Fibroblast of the aortic adventitia (primary cell): ENCODE results near the genes NECTIN3, PHLDB2, GCSAM and CFAP44.

GRCh38 chr3:111071466-111072221 lies at the start of gene NECTIN3:
NECTIN3 (plus strand) TSS chr3:111071816.
- CAGE, long polyA plus RNA, result no peak

GRCh38 chr3:111081538-111082641 lies 10.3 kb downstream of the NECTIN3 start:
- CAGE, long polyA plus RNA, result no peak

DNA sequence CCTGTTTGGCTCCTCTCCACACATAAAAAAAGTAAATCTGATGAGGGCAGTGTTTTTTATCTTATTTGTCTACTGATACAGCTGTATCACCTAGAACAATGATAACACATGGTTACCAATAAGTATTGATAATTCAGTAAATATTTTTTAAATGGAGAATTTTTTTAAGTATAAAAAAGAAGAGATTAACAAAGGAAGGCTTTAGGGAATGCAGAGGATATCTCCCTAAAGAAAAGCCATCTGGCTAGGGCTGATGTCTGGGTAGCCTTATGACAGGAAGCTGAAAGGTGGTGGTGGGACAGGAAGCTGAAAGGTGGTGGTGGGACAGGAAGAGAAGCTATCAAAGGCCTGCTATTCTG lies 21.0 kb upstream of the ZBED2 start:
- CAGE, long polyA plus RNA, result no peak

DNA sequence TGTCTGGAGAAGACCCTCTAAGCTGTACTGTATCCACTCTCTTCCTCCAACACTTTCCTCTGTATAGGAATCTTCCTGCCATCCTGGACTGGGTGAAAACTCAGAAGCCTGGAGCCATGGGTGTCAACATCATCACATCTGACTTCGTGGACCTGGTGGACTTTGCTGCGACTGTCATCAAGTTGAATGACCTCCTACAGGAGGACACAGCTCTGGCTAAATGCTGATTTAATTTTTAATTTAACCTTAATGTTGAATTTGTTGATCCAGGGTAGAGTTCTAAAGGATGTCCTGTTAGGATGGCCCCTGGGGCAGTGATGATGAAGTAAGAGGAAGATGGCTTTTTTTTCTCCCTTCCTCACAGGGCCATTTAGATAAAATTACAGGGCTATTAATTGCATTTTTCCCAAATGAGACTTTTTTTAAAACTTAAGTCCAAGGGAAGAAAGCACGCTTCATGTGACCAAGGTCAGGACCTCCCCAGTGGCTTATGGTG lies 46.2 kb downstream of the PLCXD2 start:
- CAGE, long polyA plus RNA, result no peak

DNA sequence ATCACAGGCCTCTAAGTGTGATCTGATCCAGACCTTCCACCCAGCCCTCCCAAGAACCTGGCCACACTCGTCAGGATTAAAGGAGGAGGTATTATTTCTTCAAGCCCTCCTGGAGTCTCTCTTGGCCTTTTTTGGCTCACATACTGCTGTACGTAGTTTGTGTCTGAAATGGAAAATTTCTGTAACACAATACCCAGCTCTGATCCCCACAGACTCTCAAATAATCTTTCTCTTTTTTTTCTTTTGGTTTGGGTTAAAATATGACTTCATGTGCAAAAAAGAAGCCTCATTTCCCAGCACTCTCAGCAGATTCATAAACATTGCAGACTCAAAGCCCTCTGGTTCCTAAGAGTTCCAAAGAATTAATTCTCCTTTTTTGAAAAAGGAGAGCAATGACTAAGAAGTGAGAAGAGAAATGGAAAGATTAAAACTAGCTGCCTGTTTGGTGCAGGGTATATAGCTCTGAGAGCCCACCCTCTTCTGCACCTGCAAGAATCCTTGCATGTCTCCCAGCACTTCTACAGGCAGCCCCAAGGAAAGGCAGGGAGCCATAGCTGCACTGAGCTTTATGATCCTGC lies 88.2 kb downstream of the PLCXD2 start:
- CAGE, long polyA plus RNA, result no peak

DNA sequence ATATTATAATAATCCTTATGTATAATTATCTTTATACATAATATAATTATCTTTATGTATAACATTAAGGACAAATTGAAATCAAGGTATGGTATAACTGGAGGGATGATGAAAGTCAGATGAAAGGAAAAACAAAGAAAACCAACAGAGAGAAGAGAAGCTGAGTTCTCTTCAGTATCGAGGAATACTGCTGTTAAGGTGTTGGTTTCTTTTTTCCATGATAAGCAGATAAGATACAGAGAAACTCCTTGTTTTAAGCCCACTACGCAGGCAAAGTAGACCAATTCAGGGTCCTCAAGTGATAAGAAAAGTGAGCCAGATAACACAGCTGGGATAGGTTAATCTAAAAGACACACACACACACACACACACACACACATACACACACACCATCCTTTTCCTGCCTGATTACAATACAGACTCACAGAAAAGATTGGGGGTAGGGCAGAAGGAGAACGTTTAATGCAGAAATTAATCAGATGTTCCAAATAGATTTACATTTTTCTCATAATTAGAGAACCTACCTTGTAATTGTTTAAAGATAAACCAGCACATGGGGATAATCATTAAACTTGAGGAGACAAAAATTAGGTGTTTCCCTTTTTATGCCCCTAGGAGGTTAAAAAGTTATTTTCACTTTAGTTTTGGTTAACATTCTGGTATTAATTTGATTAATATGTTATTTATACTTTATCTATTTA lies 6.5 kb upstream of the PHLDB2 start:
- CAGE, long polyA plus RNA, result no peak

GRCh38 chr3:111858997-111859923 lies at the start of gene PHLDB2:
PHLDB2 (plus strand) TSS chr3:111859265.
- CAGE, long polyA plus RNA, result no peak

GRCh38 chr3:111920092-111920608 lies 58.7 kb upstream of the ABHD10 start:
- CAGE, long polyA plus RNA, result no peak

- CAGE, long polyA plus RNA, result no peak
Observed at GRCh38 chr3:111946625-111947101, 32.2 kb upstream of the ABHD10 start.

- CAGE, long polyA plus RNA, result no peak
Observed at GRCh38 chr3:112091124-112091564, 5.0 kb downstream of the C3orf52 start.

- CAGE, long polyA plus RNA, result no peak
Observed at GRCh38 chr3:112132401-112133640, at the start of gene GCSAM. GCSAM (minus strand) TSS chr3:112133248.

- CAGE, long polyA plus RNA, result no peak
Observed at GRCh38 chr3:112353596-112353887, 20.6 kb downstream of the CD200 start.

- CAGE, long polyA plus RNA, result no peak
Observed at GRCh38 chr3:112580481-112580998, 18.7 kb downstream of the SLC35A5 start.

DNA sequence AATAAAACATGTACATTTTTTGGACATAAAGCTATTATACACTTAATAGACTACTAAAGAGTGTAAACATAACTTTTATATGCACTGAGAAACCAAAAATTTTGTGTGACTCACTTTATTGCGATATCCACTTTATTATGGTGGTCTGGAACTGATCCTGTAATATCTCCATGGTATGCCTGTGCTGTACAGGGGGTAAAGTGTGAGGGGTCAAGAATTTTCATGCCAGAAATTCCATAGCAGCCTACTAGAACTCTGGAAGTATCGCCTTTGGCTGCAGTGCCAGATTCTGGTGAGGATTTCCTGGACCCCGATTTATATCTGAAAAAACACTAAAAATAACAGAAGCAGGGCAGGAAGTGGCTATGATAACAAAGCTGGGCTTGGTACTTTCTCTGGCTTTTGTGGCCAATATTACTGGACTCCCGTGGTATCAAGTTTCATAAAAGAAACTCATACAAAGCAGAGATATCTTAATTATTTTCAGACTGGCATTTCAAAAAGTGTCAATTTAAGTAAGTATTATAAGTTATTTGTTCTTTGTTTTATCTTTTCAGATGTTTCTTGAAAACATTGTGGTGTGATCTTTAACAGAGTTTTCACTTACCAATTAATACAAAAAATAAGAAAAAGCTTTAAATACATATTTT lies 36.4 kb downstream of the CCDC80 start:
- CAGE, long polyA plus RNA, result no peak

- CAGE, long polyA plus RNA, result no peak
Observed at GRCh38 chr3:113151299-113152172, 59.8 kb upstream of the BOC start.

DNA sequence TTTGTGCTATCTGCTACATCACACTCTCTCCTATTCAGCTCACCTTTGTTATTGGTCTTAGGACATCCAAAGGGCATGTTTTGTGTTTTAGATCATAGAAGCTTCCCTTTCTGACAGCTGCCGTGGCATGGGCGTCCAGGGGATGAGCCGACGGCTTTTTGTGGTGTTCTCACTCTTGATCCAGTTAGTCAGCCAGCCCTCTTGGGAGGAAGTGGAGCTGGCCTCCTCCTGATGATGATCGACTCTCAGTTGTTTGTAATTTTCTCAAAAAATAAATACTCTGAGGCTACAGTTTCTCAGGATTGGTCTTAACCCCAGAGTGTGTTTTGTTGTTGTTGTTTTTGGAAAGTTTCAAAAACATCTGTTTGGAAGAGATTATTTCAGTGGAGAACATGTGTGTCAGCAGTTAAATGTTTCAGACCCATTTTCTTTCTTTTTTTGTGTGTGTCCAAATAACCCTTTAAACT lies 34.4 kb downstream of the BOC start:
- CAGE, long polyA plus RNA, result no peak

DNA sequence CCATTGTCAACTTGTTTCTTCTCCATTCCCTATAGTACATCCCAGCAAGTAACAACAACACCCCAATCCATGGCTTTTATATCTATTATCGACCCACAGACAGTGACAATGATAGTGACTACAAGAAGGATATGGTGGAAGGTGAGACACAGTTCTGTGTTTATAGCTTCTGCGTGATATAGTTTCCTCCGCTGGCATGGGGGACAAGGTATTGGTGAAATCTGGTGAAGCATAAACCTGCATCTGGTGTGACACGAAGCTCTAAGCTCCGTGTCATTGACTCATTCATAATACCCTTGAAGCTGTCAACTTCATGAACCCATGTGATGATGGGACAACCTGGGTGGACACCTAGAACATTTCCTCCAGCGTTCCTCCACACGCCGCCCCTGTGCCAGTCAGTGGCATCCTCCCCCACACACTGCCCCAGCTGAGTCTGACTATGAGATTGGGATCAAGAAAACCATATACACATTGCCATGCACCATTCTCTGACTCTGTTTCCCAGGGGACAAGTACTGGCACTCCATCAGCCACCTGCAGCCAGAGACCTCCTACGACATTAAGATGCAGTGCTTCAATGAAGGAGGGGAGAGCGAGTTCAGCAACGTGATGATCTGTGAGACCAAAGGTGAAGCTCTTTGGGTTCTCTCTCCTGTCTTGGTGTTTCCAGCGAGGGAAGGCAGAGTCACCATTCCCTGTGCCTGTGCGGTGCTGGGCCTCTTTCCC lies 69.3 kb downstream of the BOC start:
- CAGE, long polyA plus RNA, result no peak

- CAGE, long polyA plus RNA, result no peak
Observed at GRCh38 chr3:113366017-113366425, 75.3 kb downstream of the CFAP44 start.

DNA sequence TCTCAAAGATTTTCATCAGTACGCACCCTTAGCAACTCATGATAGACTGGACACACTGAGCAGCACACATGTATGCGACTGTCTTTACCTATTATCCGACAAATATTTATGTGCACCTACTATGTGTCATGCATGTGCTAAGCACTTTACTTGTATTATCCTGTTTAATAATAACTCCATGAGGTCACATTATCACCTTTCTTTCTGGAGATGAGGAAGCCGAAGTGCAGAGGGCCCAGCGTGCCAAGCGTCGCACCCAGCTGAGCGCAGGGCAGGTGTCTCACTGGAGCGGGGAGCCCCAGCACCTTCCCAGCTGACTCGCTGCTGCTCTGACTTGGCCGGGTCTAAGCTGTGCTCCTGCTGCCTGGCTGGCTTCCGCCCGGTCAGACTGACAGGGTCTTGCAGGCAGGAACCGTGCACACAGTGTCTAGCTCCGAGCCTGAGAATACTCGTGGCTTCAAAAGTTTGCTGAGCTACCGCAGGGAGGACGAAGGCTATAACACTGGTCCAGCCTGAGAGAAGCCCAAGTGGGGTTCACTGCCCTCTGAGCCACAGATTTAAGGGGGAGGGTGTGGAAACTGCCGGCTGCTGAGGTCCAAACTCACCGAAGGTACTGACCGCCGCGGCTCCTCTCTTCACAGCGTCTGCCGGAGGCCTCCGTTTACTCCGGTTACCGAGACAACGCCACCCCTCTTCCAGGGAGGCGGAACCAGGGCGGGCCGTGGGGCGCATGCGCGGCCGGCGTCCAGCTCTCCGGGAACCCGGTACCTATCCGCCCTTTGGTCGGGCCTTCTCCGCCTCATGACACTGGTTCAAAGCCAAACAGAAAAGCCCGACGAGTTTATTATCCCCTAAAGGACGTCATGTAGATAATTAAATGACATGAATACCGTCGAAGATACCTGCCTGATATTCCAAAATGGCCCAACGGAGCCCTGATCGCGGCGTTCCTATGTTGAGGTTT lies at the start of gene CFAP44:
CFAP44 (minus strand) TSS at position 646 of the 964 bp plus-strand sequence.
- CAGE, long polyA plus RNA, result no peak

GRCh38 chr3:113673661-113673892 lies 22.9 kb downstream of the USF3 start:
- CAGE, long polyA plus RNA, result no peak